Heart (tissue), 3 donors: ENCODE measurements around the genes CWH43, ERVMER34-1 and PDGFRA.

DNA sequence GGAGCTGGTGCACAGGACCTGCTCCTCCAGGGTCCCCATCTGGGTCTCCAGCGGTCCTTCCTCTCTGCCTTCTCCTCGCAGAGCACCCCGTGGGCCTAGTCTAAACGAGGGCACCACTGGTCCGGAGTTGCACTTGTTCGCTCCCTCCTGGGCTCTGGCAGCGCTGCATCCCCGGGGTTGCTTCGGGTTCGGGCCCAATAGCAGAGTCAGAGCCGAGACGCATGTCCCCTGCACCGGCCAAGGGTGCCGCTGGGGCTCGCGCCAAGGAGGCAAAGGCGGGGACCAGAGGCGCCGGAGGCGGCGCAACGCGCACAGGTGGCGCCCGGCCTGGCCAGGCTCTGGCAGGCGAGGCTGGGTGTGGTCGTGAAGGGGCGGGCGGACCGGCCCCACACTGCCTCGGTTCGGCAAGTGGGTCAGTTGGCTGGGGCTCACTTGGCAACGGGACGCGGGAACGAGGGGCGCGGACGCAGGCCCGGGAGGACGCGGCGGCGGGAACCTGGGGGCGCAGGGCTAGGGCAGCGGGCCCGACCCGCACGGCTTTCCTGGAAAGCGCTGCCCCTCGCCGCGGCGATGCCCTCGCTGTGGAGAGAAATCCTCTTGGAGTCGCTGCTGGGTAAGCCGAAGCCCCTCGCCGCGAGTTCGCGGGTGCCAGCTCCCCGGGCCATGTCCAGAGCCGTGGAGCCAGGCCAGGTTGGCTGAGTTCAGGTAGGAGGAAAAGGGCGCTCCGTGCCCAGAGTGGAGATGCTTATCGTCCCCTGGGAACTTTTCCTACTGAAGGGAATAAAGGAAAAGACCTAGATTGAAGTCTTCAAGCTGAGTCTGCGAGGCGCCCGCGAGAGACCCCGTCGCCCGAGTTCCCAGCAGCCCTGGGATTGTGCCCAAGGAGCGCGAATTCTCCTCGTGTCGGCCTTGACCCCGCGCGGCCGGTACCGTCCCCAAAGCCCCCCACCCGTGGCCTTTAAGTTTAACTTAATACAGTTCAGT lies at the start of gene CWH43:
Gene CWH43, plus strand, starts transcription at position 416 of the 984 bp plus-strand sequence.
- RAMPAGE, long total RNA, 2 experiments, result no peak in any of the 2 experiments

DNA sequence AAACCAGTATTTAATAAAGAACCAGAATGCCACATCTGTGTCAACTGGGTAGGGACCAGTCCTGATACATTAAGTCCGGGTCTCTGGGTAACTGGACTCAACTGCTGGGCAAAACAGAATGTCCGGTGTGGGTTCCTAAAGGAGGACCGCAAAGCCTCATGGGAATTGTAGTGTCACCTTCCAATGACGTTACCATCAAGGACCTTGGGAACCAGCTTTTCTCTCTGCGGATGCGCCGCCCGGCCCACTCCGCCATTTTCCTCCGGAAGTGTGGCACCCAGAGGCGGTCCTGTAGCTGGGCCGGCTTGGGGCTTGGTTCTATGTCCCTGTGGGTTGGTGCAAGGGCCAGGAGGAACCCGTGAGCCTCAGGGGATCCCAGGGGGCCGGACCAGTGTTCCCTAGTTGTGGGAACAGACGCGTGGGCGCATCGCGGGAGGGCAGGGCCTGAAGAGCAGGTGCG lies 175.0 kb downstream of the CWH43 start:
- RAMPAGE, long total RNA, 2 experiments, result no peak in any of the 2 experiments

- RAMPAGE, long total RNA, 2 experiments, result no peak in any of the 2 experiments
These were observed 528.2 kb downstream of the CWH43 start for GRCh38 chr4:49514213-49514662.

DNA sequence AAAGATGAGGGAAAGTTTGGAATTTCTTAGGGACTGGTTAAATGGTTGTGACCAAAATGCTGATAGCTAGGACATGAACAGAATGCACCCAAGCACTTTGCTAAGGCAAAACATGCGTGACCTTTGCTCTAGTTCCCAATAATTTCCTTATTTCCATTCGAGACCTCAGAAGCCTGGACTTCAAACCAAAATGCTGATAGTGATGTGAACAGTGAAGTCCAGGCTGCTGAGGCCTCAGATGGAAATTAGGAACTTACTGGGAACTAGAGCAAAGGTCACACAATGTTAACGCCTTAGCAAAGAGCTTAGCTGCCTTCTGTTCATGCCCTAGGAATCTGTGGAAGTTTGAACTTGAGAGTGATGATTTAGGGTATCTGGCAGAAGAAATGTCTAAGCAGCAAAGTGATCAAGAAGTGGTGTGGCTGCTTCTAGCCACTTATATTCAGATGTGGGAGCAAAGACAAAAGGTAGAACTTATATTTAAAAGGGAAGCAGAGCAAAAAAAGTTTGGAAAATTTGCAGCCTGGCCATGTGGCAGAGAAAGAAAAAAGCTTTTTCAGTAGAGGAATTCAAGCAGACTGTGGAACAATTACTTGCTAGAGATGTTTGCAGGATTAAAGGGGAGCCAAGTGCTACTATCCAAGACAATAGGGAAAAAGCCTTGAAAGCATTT lies 3.3 kb upstream of the USP46 start:
- RAMPAGE, long total RNA, 2 experiments, result no peak in any of the 2 experiments

- RAMPAGE, long total RNA, 2 experiments, result start-site peak on the minus strand in 1 of 2 experiments, at chr4:52751359-52751494 at its widest, 67 reads per replicate
These were observed at the start of gene ERVMER34-1 for GRCh38 chr4:52750834-52752037. Gene ERVMER34-1 (minus strand): TSS chr4:52751425.

DNA sequence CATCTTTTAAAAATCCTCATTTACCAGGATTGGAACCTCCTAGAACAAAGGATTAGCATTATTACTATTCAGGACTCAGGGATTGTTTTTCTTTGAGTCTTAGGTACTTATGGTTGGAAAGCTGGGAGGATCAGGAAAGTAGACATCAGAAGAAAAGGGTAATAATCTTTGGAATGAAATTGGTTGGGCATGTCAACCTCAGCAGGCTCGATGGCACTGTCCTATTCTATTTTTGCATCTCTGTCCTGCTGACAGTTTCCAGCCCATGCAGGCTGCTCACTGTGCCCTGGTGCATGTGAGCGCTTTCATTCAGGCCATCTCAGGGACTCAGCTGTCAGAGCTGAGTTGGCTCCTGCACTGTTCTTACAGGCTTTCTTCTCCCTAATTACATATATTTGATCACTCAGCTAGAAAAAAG lies 84.6 kb downstream of the RASL11B start:
- RAMPAGE, long total RNA, 2 experiments, result no peak in any of the 2 experiments

DNA sequence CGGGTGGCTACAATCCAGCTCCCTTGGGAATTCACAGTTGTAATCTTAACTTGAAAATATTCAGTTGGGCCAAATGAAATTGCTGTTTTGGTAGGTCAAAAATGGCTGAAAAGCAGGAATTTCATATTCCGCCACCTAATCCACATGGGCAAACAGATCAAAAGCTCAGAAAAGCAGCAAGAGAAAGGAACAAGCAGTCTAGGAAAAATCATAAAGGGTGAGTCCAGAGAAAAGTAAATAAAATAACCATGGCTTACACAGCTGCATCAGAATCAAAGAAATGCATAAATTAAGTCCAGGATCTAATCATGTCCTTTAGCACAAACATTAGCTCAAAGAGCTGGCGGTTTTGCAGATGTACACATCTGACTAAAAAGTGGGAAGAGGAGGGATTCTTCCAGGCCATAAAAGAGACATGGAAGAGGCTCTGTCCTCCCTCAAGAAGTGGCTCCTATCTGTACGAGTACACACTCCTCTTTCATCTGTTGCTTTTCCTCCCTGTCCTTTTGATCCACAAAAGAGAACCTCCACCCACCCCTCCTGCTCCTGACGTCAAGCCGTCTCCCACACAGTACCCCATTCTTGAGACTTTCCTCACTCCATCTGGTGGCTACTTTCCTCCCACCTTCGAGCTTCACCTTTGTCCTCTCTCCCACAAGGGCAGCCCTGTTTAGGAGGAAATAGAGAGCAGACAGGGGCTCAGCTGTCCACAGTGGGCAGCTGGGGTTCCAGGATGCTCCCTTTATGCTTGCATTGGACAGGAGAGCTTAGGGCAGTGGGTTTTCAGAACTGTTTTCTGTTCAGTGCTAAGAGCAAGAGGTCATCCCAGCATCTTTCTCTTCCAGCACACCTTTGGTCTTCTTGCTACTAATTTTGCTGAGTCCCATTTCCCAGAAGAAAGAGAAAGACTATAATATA lies 92.6 kb downstream of the RASL11B start:
- RAMPAGE, long total RNA, 2 experiments, result no peak in any of the 2 experiments

DNA sequence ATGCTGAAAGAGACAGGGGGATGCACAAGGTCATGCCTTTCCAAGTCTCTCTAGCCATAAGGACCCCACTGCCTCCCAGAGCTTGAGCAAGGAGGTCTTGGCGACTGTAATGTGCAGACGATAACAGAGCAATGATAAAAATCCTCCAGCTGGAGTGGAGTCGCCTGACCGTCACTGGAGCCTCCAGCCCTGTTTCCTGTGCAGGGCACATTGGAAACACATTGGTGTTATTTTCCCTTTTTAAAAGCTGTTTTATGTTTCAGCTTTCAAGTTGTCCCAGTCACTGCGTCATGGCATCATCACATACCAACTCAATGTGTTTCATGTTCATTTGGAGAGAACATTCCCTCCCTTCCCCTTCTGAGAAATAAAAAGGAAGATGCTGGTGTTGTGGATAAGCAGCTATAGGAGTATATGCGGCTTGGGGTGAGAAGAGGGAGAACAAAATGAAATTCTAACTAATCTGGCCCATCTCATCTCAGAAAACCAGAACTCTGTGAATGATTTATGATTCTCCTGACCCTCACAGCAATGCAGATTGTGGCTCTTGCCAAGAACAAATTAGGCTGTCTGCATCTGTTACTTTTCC lies 134.2 kb downstream of the RASL11B start:
- RAMPAGE, long total RNA, 2 experiments, result no peak in any of the 2 experiments

DNA sequence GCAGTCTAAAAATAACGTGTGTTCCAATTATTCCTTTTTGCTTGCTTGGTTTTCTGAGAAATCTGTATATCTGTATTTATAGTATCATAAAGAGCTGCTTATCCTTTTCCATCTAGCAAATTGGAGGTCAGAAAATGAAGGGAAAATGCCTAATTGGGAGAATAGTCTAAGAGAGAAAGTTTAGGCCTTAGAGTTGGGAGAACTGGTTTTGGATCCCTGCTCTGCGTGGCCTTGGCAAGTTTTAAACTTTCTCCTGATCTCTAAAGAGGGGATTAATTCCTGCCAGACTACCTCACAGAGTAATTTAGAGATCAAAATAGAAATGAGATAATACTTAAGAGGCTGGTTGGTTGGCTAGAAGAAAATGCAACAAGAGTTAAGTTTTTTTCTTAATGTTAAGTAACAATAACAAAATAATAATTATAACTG lies 160.3 kb downstream of the RASL11B start:
- RAMPAGE, long total RNA, 2 experiments, result no peak in any of the 2 experiments

- RAMPAGE, long total RNA, 2 experiments, result no peak in any of the 2 experiments
These were observed 95.2 kb downstream of the LNX1 start for GRCh38 chr4:53496027-53496447.

DNA sequence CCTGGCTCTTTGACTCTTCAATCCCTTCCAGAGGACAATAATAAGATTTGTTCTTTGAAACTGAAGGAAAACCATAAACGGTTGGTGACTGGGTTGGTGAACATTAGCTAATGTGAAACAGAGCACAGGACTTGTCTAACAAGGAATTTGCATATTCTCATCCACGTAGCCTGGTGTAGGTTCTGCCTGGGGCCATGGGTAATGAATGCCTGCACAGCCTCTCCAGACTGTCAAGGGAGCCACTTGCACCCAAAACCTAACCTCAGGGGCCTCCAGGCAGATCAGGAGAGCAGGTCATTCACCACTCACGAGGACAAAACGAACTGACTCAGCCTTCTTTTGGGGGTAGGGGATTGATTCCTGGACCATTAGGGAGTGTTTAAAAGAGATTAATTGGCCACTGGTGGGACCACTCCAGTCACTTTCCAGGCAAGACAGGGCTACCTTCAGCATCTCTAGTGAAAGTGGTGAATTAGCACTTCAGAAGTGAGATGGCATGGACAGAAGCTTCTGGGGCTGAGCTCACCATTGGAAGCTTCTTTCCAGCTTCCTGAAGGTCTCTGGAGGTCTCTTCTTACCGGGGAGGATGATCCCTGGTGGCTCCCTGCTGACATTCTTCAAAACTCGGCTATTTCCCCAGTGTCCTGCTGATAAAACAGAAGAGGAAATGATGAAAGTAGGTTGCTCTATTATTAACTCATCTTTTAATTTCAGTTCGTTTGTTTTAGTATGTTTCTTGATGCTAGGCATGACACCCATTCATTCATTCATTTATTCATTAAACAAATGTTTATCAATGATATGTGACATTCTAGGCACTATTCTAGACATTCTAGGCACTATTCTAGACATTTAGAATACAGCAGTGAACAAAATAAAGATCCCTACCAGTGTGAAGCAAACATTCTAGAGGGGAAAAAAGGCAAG lies 104.5 kb upstream of the LNX1 start:
- RAMPAGE, long total RNA, 2 experiments, result no peak in any of the 2 experiments

GRCh38 chr4:53908607-53909069 lies 155.8 kb downstream of the CHIC2 start:
- RAMPAGE, long total RNA, 2 experiments, result no peak in any of the 2 experiments

GRCh38 chr4:54065405-54066313 lies 1.3 kb upstream of the CHIC2 start:
- RAMPAGE, long total RNA, 2 experiments, result no peak in any of the 2 experiments

GRCh38 chr4:54217542-54217992 lies 11.5 kb upstream of the PDGFRA start:
- RAMPAGE, long total RNA, 2 experiments, result no peak in any of the 2 experiments

- RAMPAGE, long total RNA, 2 experiments, result start-site peak on the plus strand in 2 of 2 experiments, at chr4:54229113-54229321 at its widest, 585 to 1,490 reads per replicate
These were observed at the start of gene PDGFRA for GRCh38 chr4:54228644-54229662. Gene PDGFRA (plus strand): TSS chr4:54229293.

DNA sequence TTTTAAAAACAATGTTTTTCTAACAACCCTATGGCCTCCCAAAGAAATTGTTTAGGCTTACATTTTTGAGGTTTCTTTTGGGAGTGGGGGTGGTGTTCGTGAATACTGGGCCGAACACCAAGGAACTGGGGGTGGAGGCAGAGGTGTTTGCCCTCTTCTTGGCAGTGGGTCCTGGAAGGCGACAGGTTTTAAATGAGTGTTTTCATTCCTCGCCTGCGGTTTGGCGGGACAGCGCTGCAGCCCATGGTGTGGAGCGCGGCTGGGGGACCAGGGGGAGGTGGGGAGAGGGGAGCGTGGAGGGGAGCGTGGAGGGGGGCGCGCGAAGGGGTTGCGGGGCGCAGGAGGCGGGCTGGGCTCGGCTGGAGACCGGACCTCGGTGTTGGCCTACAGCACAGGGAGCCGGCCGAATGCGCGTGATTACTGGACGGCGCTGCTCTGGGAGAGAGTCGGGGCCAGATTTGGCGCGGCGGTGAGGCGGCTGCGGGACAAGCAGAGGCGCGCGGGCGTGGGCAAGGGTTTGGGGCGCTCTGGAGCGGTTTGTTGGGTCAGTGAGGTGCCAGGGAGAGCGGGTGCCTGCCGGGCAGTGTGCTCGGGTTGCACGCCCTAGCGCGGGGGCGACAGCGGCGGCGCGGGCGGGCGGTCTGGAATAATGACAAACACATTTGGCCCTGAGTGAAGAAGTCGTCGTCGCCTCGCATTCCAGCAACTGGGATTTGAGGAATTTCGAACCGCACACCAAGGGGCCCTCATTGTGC lies 747 bp downstream of the PDGFRA start:
- RAMPAGE, long total RNA, 2 experiments, result no peak in any of the 2 experiments

- RAMPAGE, long total RNA, 2 experiments, result no peak in any of the 2 experiments
These were observed 31.9 kb downstream of the PDGFRA start for GRCh38 chr4:54261080-54261341.

DNA sequence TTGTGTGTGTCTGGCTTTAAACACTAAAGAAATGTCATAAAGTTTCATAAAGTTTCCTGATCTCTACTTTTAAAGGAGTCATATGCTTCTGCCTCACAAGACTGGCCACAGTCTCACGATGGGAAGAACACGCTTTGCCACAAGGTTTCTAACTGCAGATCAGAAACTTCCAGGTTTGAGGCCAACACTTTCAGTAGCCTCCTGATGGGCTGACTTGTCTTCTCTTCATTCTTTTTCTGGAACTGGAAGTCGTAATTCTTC lies 67.0 kb upstream of the KIT start:
- RAMPAGE, long total RNA, 2 experiments, result no peak in any of the 2 experiments

DNA sequence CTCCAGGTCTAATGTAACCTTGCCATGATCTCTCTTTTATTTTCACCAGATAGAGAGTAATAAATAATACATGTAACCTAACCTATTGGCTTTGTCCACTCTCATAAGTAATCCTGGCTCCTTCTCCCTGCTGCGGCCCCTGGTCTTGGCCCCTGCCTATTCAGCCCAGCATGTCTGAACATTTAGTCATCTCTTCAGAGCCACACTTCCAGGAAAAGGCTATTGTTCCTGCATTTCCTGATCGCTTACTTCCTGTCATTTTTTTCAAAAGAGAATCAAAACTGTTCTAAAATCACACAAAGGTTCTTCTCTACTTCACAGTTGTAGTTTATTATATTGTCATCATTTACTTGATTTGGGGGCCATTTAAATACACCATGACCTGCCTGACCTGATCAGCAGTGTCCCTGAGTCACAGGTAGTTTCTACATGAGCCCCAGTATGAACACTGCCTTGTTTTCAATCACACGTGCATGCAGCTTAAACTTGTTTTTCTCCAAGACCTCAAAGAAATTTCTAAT lies 47.3 kb upstream of the KDR start:
- RAMPAGE, long total RNA, 2 experiments, result no peak in any of the 2 experiments

GRCh38 chr4:55356998-55357515 lies 11.0 kb downstream of the SRD5A3 start:
- RAMPAGE, long total RNA, 2 experiments, result no peak in any of the 2 experiments